Pulmonary artery (tissue), 1 donor: ENCODE results near the genes VTI1A and NRAP.

DNA sequence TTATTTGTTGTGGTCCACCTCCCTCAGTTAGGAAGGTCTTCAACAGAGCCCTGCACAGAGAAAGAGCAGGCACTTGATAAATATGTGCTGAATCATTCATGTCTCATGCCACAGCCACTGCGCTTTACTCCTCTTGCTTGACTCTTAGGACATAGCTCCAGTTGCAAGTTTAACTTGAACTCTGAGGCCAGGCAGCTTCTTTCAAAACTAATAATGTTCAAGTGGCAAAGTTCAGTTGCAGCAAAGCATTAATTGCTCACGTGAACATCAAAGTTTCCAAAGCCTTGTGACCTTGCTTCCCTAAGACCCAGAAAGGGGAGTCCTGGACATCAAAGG lies 22.0 kb upstream of the TECTB start:
- PRO-cap, result no peak

DNA sequence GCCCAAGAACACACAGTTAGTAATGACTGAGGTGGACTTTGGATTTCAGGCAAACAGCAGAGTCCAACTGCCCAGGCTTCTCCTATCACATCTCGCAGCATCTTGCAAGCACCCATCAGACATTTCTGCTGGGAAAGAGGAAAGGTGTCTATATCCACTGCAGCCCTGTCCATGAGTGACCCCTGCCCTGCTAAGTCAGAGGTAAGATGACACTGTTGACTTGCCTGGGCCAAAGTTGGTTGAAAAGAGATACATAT lies 2.6 kb upstream of the TECTB start:
- PRO-cap, result no peak

- PRO-cap, result no peak
These were observed 20.6 kb downstream of the ACSL5 start for GRCh38 chr10:112394416-112394998.

DNA sequence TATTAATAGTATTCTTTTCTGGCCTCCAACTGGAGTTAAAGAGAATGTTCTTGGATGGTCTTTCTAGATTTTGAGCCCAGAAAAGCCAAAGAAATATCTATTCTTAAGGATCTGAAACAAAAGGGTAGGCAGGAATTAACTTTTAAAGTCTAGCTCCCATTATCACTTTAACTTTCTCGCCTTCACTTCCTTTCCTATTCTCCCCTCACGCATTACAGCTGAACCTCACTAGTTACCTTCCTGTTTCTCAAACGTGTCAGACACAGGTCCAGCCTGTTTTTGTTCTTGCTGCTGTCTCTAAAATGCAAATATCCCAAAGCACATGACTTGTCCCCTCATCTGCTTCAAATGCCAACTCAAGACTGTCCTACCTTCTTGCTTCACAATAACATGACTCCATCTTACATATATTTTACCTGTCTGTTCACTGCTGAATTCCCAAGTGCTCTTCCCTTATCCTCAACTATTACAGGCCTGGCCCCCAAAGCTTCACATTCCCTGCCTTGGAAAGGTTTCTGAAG lies 17.6 kb downstream of the ZDHHC6 start:
- PRO-cap, result no peak

GRCh38 chr10:112446646-112447920 lies at the start of gene VTI1A:
Gene VTI1A (plus strand): TSS chr10:112447215.
- PRO-cap, result unidirectional peak, minus-strand start at chr10:112446748; bidirectional peak, plus-strand start at chr10:112447223, minus-strand start at chr10:112446914

- PRO-cap, result no peak
These were observed 234.4 kb upstream of the TCF7L2 start for GRCh38 chr10:112715553-112716151.

DNA sequence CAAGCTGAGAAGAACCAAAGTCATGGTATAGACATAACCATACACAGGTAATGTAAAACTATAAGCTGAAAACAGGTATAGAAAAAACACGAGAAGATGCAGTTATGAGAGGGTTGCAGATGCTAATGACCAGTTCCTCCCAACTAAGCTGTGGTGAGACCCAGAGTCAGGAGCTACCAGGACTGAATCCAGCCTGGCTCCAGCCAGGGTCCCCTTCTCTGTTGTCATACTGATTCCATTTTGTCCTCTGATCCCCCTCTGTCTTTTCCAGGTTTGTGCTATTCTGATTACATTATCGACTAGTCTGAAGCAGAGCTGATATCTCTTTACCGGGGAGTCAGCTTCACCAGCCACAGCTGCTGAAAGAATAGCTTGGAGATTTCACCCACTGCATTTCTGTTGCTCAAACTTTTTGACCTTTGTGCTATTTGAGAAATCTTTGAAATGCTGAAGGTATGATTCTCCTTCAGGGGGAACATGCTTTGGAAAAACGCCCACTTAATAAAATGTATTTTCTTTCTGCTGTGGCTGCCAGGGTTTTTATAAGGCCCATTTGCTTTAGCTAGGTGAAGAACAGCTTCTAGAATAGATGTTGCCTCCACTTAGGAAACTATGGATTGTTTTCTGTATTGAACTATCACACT lies 197.8 kb upstream of the TCF7L2 start:
- PRO-cap, result no peak

DNA sequence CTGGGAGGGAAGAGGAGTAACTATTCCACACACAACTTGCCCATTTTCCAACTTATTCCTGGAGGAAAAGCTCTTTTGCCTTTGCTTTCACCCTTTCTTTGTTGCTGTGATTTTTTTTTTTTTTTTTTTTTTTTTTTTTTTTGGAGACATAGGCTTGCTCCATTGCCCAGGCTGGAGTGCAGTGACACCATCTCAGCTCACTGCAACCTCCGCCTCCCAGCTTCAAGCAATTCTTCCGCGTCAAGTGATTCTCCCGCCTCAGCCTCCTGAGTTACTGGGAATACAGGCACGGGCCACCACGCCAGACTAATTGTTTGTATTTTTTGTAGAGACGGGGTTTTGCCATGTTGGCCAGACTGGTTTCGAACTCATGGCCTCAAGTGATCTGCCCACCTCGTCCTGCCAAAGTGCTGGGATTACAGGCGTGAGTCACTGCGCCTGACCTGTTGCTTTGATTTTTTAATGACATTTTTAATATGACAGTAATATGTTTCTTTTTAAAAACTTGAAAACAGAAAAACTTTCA lies 192.7 kb upstream of the TCF7L2 start:
- PRO-cap, result no peak

DNA sequence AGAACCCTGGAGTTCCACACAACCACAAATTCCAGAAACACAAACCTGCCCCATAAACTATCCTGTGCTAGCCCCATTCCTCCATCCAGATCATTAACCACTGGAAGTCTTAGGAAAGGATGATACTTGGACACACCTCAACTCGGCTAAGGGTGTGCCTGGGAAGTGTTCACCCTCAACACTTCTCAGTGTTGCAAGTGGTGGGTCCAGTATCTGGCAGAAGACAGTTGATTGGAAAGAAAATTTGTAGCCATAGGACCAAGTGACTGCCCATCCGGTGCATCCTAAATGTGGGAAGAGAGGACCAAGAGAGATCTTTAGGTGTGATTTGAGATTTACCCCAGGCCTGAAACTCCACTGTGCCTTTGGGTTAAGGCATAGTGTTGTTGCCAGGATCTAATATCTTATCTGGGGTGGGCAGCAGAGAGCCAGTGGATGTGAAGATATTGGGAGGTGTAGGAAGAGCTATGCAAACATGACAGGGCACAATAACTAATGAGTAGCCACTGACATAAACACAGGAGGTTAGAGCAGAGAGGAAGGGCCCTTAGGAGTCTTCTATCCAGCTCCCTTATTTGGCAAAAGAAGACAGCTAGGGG lies 176.5 kb upstream of the TCF7L2 start:
- PRO-cap, result no peak

DNA sequence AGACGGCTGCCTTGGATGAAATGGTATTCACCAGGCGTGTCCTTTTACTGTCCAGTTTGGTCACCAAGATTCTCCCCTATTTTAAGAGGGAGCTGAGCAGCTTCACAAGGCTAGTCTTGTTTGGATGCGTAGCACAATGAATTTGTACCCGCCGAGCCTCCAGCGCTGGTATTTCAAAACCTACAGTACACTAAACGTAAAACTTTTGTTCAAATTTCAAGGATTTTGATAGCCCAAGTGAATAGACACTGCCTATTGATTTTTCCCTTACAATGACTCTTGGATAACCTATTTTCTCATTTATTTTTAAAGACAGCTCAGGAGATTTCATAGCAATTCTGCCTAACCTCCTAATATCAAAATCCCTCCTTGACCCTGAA lies 118.6 kb upstream of the TCF7L2 start:
- PRO-cap, result no peak

GRCh38 chr10:113049818-113050328 lies 99.8 kb downstream of the TCF7L2 start:
- PRO-cap, result no peak

DNA sequence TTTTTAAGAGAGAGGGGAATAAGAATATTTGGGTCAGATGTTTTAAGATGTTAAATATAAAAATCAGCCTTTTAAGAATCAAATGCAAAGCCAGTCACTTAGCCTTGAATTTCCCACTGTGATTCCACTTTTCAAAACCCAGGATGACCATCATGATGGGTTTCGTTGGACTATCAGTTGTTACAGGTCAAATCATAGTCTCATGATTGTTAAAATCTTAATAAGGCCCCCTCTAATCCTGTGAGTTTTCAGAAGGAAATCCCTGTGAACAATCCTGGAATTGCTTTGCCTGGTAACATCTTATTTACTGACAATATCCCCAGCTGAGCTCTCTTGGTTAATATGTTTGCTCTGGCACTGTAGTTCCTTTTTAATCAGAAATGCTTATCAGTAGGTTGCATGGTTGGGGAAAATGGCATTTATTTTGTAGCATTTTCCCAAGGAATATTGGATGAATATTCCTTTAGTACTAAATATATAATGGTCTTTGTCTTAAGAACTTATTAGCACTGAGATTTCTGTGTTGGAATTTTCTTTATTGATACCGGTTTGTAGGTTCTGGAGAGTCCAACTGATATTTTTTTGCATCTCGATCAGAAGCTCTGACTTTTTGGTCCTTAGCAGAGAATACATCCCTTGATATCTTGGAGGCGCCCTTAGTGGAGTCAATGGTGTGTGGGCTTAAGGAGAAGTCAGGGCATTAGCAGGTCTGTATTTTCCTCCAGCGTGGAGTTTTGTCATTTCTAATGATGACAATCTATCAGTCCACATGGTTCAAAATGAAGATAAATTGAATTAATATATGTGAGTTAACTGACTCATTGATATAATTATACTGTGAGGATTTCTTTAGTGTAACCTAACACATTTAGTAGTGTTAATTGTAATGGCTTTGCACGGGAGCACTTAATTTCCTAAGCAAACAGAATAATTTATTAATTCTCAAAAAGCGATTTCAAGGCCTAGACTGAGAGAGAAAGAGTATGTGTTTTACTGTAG lies 164.1 kb downstream of the TCF7L2 start:
- PRO-cap, result no peak

- PRO-cap, result no peak
These were observed 216.5 kb downstream of the TCF7L2 start for GRCh38 chr10:113166449-113167031.

DNA sequence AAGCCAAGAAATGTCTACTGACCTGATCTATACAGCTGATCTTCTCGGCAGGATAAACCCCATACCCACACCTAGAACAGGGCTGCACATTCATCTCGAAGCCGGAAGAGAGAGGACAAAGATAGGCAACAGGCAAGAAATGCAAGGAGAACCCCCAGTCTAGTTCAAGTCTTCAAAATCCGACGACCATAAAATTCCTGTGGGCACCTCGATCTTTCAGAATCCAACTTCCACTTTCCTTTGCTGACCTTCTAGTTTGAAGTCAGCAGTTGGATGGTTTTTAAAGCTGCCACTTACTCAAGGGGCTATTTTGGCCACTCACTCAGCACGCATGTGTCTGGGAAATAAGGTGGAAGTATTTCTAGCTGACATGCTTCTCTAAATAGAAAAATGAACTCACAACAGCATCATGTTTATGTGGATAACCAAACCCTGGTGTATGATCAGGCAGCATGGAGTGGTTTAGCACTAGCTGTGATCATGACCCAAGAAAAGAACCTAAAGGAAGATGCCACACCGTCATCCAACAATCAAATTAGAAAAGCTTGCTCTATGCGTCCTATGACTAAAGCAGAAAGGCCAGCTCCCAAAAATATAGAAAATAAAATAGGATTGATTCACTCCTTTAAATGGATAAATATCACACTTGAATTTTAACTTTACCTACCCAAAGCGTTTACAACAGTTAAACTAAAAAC lies at the start of gene NRAP:
TSS of gene NRAP (minus strand) at position 253 of the 698 bp plus-strand sequence.
- PRO-cap, result no peak

- PRO-cap, result no peak
These were observed 2.2 kb upstream of the NRAP start for GRCh38 chr10:113665887-113666570.

DNA sequence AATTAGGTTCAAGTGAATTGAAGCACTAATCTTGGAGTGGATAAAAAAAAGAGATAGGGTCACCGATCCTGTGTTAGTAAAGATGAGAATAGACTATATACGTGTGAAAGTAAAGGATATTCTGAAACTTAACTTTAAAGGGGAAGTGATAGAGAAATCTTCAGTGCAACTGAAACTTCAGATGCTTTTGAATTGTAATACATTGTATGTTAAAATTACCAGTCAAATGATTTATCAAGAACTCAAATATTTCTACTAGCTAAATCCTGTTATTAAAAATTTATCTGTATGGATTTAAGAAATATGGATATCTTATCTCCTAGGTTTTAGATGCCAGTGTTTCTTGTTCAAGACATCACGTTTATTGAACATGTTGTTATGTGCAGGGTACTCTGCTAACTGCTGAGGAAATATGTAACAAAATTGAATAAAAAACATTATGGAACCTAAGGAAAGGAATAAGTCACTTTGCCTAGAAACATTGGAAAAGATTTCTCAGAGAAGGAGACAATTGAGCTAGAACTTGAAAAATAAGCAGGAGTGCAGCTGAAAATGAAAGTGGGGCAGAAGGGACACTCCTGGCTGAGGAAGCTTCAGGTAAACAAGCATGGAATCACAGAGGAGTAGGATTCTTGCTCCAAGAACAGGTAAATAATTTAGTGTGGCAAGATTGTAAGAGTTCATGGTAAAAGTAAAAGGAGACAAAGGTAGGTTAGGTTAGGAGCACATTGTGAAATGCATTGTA lies 5.1 kb downstream of the NHLRC2 start:
- PRO-cap, result no peak

GRCh38 chr10:113959325-113959875 lies 84.3 kb upstream of the ADRB1 start:
- PRO-cap, result no peak

DNA sequence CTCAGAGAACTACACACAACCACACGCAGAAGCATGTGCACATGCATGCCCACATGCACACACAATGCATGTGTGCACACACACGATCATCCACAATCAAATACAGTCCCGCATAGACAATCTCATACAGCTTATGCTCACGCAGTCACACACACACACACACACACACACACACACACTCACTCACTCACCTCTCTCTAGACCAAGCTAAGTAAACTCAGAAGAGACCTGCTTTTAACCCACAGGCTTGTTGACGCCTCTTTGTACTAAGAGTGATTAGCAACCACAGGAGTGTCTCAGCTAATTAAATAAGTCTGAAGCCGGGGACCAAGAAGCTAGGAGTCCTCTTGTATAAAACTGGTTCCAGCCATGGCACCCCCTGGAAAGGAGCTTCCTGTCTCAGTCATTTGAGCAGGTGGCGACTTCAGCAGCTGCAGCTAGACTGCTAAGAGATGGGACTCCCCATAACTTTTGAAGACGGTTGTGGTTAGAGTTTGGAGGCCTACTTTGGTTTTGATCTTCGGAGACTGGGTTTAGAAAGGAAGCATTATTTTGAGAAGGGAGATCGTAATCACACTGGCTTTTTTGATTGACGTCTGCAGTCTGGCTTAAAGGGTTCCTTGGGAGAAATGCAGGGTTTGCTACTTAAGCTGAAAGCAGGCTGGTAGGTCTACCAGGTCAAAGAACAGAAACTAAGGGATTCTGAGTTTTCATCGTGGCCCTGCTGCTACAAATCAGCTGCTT lies 82.2 kb upstream of the ADRB1 start:
- PRO-cap, result no peak

DNA sequence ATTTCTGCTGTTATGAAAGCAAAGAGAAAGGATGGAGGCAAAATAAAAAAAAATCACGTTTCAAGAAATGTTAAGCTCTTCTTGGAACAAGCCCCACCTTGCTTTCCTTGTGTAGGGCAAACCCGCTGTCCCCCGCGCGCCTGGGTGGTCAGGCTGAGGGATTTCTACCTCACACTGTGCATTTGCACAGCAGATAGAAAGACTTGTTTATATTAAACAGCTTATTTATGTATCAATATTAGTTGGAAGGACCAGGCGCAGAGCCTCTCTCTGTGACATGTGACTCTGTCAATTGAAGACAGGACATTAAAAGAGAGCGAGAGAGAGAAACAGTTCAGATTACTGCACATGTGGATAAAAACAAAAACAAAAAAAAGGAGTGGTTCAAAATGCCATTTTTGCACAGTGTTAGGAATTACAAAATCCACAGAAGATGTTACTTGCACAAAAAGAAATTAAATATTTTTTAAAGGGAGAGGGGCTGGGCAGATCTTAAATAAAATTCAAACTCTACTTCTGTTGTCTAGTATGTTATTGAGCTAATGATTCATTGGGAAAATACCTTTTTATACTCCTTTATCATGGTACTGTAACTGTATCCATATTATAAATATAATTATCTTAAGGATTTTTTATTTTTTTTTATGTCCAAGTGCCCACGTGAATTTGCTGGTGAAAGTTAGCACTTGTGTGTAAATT lies 2.6 kb downstream of the ADRB1 start:
- PRO-cap, result no peak

GRCh38 chr10:114082894-114083463 lies 39.3 kb downstream of the ADRB1 start:
- PRO-cap, result no peak